Cardiac fibroblast (primary cell): ENCODE data around the genes MMP13, CASP4 and POGLUT3.

- RRBS, result no CpG with 5 or more reads among the region's 5 CpGs
Observed at GRCh38 chr11:102955498-102955841, at the start of gene MMP13. Gene MMP13 (minus strand): TSS chr11:102955732.

GRCh38 chr11:103898909-103899296 lies 137.5 kb upstream of the DDI1 start:
- RRBS, result no CpG with 5 or more reads among the region's 4 CpGs

- RRBS, result no CpG with 5 or more reads among the region's 9 CpGs
Observed at GRCh38 chr11:104968008-104968882, at the start of gene CASP4. Gene CASP4 (minus strand): TSS chr11:104968574.

DNA sequence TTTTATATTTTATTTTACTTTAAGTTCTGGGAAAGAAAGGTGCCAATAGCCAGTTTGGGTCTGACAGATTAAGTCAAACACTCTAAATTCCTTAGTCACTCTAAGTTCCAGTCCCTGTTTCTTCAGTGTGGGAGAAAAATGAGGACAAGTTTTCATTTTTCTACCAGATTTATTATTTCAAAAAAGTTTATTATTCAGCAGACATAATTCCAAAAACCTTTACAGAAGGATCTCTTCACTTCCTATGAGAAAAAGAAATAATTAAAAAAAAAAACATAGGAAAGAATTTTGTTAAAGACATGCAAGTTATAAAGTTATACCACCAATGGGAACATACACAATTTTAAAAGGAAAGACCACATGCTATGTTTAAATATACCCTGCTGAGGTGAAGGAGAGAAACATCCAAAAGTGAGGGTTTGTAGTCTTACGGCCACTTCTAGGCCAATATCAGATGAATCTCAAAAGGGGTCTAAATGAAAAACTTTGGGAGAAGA lies 2.4 kb upstream of the CASP5 start:
- RRBS, result no CpG with 5 or more reads among the region's 1 CpG

DNA sequence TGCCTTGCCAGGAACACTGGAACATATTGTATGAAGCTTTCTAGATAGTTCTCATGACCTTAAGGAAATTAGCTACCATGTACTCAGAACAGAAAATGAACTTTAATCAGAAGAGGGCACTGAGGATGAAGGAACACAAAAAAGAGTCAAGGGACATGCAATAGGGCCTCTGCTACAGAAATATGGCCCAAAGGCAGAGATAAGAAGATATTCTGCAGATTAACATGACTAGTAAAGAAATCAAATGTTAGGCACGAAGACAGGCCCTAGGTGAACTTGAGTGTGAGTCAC lies 1.1 kb downstream of the CARD16 start:
- RRBS, result no CpG with 5 or more reads among the region's 1 CpG

GRCh38 chr11:105617786-105618087 lies 7.9 kb downstream of the GRIA4 start:
- RRBS, result no CpG with 5 or more reads among the region's 5 CpGs

DNA sequence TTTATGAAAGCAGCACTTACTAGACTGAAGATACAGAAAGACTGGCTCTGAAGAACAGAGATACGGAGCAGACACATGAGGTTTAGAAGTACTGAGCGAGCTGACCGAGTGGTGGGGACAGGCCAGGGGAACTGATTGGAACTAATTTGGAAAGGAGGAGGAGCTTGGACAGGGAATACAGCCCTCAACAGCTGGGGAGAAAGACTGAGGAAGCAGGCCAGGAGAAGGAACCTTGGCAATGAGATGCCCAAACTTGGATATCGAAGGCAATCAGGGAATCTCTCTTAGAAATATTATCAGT lies 284.7 kb downstream of the GUCY1A2 start:
- RRBS, result no CpG with 5 or more reads among the region's 4 CpGs

GRCh38 chr11:107856801-107857397 lies 1.7 kb downstream of the SLC35F2 start:
- RRBS, result no CpG with 5 or more reads among the region's 8 CpGs

GRCh38 chr11:107929191-107929546 lies 921 bp downstream of the RAB39A start:
- RRBS, result no CpG with 5 or more reads among the region's 10 CpGs

DNA sequence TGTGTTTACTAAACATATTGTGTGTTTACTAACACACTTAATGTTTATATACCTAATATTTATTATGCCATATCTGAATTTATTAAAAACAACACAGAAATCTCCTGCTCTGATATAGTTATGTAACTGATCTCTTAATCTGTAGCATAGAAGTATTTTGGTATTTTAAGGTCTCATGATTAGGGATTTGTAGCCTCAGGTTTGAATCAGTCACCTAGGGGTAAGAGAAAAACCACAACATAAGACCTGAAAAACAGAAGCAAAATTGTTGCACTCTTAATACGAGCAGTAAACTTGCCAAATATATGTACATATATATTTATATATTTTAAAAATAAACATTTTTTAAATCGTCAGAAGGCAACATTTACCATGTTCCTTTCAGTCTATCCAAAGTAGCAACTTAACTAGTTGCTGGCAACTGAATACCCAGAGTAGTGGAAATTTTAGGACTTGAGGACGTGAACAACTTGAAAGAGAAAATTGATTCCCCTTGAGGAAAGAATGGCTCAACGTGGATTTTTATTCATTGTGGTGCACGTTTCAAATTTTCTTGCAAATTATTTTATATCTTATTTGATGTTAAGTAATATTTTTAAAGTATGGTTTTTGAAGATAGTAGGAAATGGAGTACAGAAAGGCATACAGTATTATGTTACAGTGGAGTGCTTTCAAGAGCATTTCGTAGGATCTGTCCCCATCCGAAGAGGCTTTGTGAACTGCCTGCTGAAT lies 16.0 kb upstream of the ACAT1 start:
- RRBS, result no CpG with 5 or more reads among the region's 7 CpGs

DNA sequence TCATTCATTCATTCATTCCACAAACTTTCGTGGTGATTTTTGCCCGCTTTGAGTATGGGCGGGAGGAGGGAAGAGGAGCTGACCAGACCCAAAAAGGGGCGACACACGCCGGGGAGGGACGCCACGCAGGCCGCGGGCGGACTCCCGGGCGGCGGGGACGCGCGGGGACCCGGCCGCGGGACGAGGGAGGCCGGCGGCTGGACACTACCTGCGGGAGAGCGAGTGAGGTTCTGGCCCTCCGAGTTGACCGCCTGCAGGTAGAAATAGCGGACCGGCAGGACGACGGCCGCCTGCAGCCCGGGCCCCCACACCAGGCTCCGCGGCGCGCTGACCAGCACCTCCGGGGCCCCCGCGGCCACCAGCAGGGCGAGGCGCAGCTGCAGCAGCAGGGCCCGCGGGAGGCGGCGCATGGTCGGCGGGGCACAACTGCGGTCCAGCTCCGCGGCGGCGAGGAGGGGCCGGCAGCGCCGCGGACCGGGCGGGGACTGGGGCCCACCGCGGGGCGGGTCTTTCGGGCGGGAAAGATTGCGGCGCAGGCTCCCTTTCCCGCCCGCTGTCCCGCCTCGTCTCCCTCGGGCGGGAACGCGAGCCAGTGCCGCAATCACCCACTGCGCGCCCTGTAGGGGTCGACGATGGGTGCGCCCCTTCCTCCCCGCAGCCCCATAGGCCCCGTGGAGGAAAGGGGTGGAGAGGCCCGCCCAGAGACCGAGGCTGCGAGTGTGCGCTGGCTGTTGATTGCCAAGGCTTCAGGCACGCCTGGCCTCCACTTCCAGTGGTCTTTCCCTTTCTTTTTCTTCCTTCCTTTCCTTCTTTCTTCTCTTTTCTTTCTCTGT lies at the start of gene POGLUT3:
Gene POGLUT3 (minus strand): TSS at position 428 of the 833 bp plus-strand sequence.
- RRBS, result 2% methylated on average over 21 of the region's 87 CpGs

DNA sequence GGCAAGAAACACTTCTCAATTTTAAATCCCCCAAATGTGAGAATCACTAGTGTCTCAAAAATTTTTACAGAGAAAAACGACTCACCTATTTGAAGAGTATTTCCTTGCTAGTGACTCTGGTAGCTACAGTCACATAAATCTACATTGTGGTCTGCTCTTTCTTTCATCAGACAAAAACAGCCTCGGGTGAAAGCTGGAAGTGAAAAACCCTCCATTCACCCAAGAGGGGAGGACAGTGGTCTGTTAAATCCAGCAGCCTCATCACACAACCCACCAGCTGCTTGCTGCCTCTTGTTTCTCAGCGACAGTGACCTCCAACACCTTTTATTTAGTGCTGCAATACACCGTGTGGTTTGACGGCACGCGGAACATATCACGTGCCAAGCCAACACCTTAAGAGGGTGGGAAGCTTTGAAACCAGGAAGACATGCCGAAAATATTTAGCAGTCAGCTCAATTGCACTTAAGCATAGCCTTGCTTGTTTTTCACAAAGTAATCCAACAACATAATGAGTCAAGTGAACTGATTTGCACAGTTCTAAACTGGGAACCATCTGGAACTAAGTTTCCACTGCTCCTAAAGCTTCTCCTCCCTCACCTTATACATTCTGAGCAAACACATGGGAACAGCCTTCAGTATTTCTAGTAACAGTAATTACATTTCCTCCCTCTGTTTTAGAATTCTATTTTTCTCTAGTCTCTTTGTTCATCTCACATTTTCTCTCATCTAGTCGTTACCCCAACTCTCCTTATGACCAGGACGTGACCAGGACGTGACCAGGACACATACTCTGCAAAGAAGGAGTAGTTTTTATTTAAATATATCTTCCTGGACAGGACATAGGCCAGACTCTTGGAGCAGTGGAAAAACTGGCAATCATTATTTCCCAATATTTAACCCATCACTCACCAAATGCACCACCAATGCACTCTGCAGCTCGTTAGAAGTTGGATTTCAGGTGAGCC lies 40.0 kb upstream of the POGLUT3 start:
- RRBS, result no CpG with 5 or more reads among the region's 13 CpGs

GRCh38 chr11:108857434-108857777 lies 192.5 kb downstream of the DDX10 start:
- RRBS, result no CpG with 5 or more reads among the region's 5 CpGs

- RRBS, result no CpG with 5 or more reads among the region's 4 CpGs
Observed at GRCh38 chr11:108895777-108896155, 230.9 kb downstream of the DDX10 start.

- RRBS, result no CpG with 5 or more reads among the region's 7 CpGs
Observed at GRCh38 chr11:110087773-110088628, 5.2 kb upstream of the ZC3H12C start.

- RRBS, result no CpG with 5 or more reads among the region's 14 CpGs
Observed at GRCh38 chr11:110091813-110092441, 1.3 kb upstream of the ZC3H12C start.

GRCh38 chr11:110237451-110237846 lies 59.0 kb downstream of the RDX start:
- RRBS, result no CpG with 5 or more reads among the region's 8 CpGs

DNA sequence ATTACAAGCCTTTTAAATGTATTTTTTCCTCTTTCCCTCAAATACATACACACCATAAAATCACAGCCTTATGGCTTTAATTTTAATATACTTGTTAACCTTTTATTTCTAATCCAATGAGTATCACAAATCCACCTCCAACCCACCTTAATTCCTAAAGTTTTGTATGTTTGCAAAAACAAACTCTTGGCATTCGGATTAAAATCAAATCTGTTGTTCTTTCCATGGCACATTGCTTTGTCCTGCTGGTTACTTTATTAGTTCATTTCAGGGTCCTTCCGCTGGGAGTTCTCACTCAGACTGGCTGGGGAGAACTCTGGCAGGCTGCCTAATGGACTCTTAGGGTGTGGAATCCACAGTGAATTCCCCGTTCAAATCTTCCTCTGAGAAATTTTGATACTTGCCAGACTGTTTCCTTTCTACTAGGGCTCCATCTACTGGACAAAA lies 53.3 kb upstream of the FDX1 start:
- RRBS, result no CpG with 5 or more reads among the region's 3 CpGs

- RRBS, result no CpG with 5 or more reads among the region's 20 CpGs
Observed at GRCh38 chr11:111379608-111380768, 913 bp upstream of the POU2AF1 start.

DNA sequence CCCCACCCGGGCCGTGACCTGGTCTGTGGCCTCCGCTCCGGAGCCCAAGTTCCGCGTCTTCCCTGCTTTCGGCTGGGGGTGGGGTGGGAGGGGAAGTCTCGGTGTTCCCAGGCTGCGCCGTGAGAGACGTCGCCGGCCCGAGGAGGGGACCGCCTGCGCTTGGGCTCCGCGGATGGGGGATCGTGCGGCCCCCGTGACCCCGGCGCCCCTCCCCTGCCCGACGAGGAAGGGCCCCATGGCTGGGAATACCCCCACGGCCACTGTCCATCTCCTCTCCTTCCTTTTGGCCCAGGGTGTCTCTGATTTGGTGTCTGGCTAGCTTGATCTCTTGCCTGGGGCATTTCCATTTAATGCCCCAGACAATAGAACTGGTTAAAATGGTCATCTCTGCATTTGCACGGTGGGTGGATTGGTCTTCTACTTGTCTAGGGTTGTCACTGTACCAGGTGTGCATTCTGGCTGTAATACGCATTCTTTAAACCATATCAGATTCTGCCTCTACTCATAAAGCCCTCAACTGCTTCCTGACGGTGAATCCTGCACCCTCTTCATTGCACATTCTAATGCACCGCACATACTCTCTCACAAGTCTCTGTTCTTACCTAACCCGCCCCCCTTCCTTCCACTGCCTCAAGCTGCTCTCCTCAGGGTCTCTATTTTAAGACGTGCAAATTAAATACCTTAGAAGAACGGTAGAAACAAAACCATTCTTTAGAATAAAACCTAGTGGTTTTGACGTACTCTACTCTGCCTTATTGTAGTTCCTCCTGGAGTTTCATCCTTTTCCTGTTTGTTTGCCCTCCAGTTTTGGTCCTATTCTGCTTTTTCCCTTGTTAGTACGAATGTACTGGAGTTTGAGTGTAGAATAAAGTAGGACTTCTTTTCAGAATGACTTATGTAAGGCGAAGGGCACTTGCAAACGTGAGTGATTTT lies 1.0 kb downstream of the SIK2 start:
- RRBS, result under 1% methylated on average over 15 of the region's 37 CpGs